Hair follicular keratinocyte (primary cell): ENCODE measurements around a stretch of chr12.

- RAMPAGE, long total RNA: no peak
These were observed 74.6 kb upstream of the ST8SIA1 start for GRCh38 chr12:22409135-22409444.

- RAMPAGE, long total RNA: no peak
These were observed 79.9 kb downstream of the C2CD5 start for GRCh38 chr12:22464153-22465044.

- RAMPAGE, long total RNA: no peak
These were observed 37.5 kb downstream of the C2CD5 start for GRCh38 chr12:22506432-22507559.

- RAMPAGE, long total RNA: no peak
These were observed 2.7 kb downstream of the C2CD5 start for GRCh38 chr12:22541404-22542357.

DNA sequence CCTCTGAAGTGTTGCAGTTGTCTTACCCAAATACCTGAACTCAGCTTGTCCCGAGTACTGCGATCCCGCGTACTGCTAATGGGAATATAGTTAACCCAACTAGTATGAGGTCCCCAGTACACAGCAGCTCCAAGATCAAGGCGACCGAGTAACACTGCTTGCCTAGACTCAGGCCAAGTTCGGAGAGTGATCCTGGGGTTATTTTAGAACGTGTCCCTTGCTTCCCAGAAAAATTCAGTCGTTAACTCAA lies 399 bp upstream of the ETNK1 start:
- RAMPAGE, long total RNA: no peak

- RAMPAGE, long total RNA: no peak
These were observed 34.3 kb downstream of the ETNK1 start for GRCh38 chr12:22658966-22659893.

GRCh38 chr12:22760418-22760614 lies 135.3 kb downstream of the ETNK1 start:
- RAMPAGE, long total RNA: no peak

DNA sequence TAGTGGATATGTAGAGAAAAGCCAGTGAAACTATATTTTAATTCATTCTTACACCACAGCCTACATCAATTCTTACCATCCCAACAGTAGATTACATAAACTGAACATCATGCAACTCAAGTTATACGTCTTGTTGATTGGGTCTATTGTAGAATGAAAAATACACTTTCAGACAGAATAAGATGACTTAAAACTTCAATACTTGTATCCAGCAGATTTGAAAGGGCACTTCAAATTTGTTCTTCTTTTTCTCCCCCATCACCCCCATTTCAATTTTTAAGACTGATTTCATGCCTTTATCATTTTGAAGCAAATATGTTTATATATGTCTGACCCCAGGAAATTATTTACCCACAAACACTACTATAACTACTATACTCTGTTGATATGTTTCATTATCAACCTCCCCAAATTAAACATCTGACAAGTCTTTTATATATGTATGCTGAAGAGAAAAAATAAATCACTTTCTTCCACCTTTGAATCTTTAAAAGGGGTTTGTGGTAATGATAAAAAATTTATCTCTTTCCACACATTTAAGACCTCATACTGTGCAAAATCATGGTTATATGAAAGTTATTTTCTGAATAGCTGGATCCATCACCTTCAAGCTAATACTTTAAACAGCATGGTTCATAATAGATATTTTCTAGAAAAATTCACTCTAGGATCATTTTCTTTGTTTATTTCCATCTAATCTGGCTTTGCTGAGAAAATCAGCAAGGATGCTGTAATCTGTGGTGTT lies 135.9 kb downstream of the BCAT1 start:
- RAMPAGE, long total RNA: no peak

DNA sequence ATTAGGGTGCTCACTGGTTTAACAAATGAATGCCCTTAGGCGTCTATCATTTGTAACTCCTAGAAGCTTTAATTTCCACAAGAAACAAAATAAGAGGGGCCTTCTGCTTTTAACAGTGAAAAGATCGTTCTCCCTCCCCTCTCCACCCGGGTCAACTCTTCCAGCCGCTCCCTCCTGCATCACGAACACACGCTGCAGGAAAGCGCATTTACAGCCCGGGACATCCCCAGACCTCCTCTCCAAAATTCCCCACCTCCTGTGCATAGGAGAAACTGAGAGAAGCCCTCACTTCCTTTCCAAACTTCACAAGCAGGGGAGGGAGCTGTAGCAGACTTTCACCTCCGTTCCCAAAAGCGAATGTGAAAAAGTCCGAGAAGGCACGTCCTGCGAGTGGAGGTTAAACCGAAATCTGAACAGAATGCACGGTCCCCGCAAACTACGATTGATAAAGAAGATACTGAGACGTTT lies 535 bp downstream of the BCAT1 start:
- RAMPAGE, long total RNA: no peak

GRCh38 chr12:25208008-25209242 lies 13.4 kb downstream of the ETFRF1 start:
- RAMPAGE, long total RNA: no peak

DNA sequence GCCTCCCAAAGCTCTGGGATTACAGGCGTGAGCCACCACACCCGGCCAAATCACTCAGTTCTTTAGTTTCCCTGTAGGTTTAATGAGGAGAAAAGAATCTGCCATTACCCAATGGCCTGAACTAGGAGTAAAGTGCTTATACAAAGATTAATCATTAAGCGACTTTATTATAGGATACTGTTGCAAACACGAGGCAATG lies 133.4 kb upstream of the KRAS start:
- RAMPAGE, long total RNA: no peak

DNA sequence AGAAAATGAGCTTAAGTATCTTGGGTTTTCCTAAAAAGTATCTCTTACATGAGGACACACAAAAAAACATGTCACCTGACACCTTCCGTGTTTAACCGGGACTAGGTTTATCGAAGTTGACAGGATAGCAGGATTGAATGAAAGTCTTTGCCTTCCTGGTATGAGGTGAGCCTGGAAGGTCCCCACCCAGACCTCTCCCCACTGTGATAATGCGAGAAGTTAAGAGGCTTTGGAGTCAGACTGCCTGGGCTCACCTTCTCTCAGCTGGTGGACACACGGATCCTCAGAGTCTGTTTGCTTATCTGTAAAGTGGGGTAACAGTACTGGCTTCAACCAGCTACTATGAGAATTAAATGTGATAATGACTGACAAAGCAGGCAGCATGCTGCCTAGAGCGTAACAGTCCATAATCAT lies 133.7 kb upstream of the KRAS start:
- RAMPAGE, long total RNA: no peak

DNA sequence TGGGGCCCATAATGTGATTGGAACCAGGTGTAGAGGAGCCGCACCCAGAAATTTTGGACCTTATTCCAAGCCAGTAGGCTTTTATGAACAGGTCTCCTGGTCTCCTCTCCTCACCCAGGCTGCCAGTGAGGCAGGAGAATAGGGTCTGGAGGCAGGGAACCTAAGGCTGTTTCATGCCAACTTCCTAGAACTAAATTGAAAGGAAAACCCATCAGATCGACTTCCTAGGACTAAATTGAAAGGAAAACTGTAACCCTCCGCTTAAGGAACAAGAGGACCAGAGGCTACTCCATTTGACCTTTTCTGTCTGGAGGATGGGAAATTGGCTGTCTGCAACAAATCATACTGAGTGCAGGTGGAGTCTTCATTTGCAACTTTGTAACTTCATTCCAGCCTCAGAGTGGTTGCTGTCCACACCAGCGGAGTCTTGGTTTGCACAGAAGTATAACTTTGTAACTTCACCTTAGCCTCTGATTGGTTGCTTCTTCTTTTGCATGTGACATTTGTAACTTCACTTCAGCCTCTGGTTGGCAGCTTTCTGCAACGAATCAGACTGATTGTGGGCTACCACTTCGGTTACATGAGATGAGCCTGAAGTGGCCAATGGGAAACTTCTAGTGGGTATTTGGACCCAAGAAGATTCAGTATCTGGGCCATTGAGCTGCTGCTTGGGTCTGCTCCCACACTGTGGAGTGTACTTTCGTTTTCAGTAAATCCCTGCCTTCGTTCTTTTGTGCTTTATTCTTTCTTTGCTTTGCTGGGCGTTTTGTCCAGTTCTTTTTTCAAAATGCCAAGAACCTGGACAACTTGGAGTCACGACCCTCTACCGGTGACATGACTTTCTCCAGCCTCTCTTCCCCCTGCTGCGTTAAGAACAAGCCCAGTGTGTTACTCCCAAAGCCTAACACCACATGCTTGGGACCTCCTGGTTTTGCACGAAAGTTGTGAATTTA lies 17.8 kb downstream of the RASSF8 start:
- RAMPAGE, long total RNA: no peak

DNA sequence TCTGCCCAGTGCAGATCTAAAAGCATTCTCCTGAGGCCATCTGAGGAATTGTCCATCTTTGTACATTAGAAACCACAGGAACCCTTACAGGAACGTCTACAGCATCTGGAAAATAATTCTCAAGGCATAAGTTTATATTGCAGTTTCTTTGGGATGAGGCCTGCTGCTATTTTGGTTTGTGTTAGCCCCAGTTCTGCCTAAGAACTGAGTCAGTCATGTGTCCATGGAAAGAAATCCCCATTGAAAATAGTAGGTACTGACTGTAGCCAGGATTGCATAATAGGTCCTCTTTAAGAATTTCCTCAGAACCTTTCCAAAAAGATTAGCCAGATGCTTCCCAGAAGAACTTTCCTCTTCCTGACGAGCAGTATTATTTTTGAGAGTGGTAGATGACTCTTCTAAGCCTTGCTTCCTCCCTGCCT lies 52.6 kb downstream of the RASSF8 start:
- RAMPAGE, long total RNA: no peak

DNA sequence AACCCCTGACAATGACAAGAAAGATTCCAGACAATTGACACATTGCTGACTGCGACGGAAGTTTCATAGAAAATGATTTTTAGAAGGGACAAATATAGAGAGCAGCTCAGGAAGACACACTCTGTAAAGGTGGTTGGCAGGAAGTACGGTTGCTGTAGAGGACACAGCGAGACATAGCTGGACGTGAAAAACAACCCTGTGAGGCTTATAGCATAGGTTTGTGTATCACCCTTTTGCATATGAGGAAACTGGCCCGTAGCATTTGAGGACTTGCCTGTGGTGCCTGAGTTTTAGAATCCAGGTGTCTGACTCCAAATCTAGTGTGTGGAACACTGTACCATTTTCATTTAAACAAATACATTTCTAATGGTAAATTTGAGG lies 31.8 kb upstream of the BHLHE41 start:
- RAMPAGE, long total RNA: no peak

- RAMPAGE, long total RNA: no peak
These were observed 18.0 kb upstream of the SSPN start for GRCh38 chr12:26177341-26177793.

GRCh38 chr12:26298963-26299384 lies 103.6 kb downstream of the SSPN start:
- RAMPAGE, long total RNA: no peak

- RAMPAGE, long total RNA: no peak
These were observed 264.5 kb downstream of the SSPN start for GRCh38 chr12:26459601-26460501.

DNA sequence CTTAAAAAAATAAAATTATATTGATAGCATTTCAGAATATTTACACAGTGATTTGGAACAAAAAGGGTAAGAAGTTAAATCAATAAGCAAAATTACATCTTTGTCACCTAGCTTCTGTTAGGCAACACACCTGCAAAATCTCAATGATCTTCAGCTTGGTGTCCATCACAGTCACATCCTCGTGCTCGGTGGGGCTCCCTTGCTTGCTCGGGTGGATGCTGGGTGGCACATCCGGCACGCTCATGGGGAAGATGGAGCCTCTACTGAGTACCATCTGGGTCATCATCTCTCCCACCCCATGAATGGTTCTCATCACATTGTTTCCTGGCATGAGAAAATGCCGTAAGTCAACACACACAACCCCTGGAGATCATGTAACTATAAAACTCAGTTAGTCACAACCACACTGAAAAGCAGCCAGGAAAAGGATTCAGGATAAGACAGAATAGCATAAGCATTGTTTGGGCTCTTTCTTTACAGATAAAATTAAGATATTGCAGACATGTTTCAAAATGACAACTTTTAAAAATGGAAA lies 201.2 kb downstream of the ITPR2 start:
- RAMPAGE, long total RNA: no peak

- RAMPAGE, long total RNA: no peak
These were observed 1.1 kb downstream of the ITPR2 start for GRCh38 chr12:26831859-26832329.